Esophagus muscularis mucosa (tissue), 4 donors: Measurements from ENCODE around the gene C11orf86.

DNA sequence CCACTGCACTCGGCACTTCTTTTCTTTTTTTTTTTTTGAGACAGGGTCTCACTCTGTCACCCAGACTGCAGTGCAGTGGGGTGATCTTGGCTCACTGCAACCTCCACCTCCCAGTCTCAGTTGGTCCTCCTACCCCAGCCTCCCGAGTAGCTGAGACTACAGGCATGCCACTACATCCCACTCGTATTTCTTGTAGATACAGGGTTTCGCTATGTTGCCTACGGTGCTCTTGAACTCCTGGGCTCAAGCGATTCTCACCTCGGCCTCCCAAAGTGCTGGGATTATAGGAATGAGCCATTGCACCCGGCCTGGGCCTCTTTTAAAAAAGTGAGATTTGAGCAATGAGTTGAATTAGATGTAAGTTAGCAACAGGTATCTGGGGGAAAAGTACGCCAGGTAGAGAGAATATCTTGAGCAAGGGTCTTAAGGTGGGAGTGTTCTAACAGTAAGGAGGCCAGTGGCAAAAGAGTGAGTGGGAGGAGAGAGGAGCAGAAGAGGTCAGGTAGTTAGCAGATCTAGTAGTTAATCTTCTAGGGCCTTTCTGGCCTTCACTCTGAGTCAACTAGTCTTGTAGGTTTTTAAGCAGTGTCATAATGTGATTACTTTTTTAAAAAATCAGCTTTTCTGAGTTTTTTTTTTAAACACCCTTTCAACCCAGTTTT lies 16.9 kb downstream of the RBM4 start:
- PRO-cap, result no peak
- RAMPAGE, long total RNA, 4 experiments, result no peak in any of the 4 experiments

DNA sequence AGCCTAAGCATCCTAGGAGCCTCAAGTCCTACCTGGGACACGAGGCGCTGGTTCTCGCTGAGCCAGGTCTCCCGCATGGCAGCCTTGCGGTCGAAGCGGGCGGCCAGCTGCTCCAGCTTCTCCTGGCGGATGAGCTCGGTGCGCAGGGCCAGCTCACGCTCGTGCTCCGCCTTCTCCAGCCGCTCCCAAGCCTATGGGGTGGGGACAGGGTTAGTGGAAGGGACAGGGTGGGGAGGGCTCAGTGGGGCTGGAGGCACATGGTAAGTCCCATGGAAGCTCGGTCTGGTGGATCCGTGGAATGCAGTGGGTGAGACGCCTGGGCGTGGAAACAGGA lies 20.9 kb downstream of the SPTBN2 start:
- PRO-cap, result no peak
- RAMPAGE, long total RNA, 4 experiments, result no peak in any of the 4 experiments

- PRO-cap, result no peak
- RAMPAGE, long total RNA, 4 experiments, result no peak in any of the 4 experiments
Observed at GRCh38 chr11:66857580-66858243, 848 bp downstream of the LRFN4 start.

GRCh38 chr11:66974873-66975868 lies at the start of gene C11orf86:
Gene C11orf86, plus strand, starts transcription at chr11:66975304.
- PRO-cap, result no peak
- RAMPAGE, long total RNA, 4 experiments, result no peak in any of the 4 experiments

GRCh38 chr11:66989347-66989932 lies 14.3 kb downstream of the C11orf86 start:
- PRO-cap, result no peak
- RAMPAGE, long total RNA, 4 experiments, result no peak in any of the 4 experiments

DNA sequence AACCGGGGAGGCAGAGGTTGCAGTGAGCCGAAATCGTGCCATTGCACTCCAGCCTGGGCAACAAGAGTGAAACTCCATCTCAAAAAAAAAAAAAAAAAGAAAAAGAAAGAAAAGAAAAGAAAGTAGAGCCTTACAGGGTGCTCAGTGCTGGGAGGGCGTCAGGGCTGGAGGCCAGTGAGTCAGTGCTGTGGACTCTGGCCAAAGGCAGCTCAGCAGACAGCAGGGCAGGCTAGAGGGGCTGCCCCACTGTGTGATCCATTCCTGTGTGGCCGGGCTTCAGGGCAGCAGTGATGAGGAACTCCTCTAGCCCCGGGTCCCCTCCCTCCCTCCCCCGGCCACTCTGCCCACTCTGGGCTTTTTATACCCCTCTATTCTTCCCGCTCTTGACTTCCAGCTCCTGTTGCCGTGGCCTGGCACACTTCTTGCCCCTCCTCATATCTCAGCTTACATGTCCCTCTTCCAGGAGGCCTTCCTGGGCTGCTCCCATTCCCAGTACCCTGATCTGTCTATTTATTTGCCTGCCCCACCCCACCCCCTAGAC lies 10.0 kb downstream of the SYT12 start:
- PRO-cap, result no peak
- RAMPAGE, long total RNA, 4 experiments, result no peak in any of the 4 experiments

DNA sequence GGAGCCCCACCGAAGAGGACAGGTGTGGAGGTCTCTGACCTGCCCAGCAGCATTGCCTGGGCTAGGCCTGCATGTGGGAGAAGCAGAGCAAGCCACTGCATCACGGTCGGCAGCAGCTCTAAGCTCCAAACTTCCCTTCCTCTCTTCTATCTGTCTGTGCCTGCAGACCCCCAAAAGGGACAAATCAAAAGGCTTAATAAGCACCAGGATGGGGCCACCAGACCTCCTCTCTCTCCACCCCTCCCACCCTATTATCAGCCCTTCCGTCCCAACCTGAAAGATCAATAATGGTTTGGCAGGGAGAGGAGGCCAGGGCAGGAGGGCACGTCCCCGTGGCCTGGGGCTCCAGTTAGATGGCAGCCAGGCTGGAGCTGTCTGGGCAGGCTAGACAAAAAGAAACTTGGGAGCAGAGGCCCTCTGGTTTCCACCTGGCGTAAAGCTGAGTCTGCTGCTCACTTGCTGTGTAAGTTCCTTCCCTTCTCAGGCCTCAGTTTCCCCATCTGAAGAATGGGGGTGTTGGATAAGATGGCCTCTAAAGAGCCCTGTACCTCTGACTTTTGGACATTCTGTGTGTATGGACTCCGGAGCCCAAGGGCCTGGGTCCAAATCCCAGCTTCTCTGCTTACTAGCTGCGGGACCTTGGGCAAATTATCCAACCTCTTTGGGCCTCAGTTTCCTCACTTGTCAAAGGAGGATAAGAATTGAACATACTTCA lies 3.8 kb upstream of the RHOD start:
- PRO-cap, result no peak
- RAMPAGE, long total RNA, 4 experiments, result no peak in any of the 4 experiments

GRCh38 chr11:67060103-67061045 lies 3.7 kb downstream of the RHOD start:
- PRO-cap, result no peak
- RAMPAGE, long total RNA, 4 experiments, result no peak in any of the 4 experiments

DNA sequence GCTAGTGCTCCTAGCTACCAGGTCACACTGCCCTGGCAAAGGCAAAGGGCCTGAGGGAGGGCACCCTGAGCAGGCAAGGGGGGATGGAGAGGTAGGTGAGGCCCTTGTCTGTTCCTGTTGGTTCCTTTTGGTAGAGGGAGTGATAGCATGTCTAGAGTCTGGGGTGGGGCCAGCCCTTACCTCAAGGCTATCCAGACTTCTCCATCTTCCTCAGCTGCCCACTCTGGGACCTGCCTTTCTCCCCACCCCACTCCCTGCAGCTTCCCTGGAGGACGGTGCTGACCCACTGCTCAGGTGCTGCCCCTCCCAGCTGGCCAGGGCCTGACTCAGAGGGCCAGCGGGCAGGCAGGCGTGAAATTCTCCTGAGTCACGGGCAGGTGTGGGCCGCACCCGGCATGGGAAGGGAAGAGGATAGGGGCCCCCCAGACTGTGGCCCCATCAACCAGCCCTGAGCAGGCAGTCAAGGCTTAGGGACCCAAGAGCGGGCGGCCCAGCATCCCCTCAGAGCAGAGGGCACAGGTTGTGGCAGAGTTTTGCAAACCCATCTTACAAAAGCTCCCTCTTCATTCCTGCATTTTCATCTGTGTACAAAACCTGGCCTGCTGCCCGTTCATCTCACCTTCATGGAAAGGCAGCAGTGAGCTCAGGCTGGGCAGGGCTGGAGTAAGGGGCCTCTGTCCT lies 5.9 kb downstream of the RHOD start:
- PRO-cap, result no peak
- RAMPAGE, long total RNA, 4 experiments, result no peak in any of the 4 experiments

DNA sequence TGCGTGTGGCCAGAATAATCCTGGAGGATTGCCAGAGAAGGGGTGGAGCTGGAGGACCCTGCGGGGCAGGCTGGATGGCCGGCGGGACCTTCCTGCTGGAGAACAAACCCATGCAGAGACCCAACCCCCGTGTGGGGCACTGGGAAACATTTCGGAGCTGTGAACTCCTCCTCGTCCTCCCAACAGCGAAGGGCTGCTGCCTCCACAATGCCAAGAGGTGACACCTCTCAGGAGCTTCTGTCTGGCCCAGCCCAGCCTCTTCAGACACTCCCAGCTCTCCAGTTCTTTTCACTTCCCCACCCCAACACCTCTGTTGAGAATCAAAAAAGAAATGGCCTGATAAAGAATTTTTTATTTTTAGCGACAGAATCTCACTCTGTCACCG lies 25.5 kb downstream of the RHOD start:
- PRO-cap, result no peak
- RAMPAGE, long total RNA, 4 experiments, result no peak in any of the 4 experiments

- PRO-cap, result bidirectional peak, plus-strand start at chr11:67239983, minus-strand start at chr11:67239677
- RAMPAGE, long total RNA, 4 experiments, result start-site peak on the plus strand in 1 of 4 experiments, at chr11:67240061-67240134 at its widest, 84 reads per replicate
Observed at GRCh38 chr11:67239901-67240218, 26.4 kb upstream of the GRK2 start.

GRCh38 chr11:67280495-67280930 lies 8.6 kb upstream of the ANKRD13D start:
- PRO-cap, result no peak
- RAMPAGE, long total RNA, 4 experiments, result no peak in any of the 4 experiments

- PRO-cap, result no peak
- RAMPAGE, long total RNA, 4 experiments, result no peak in any of the 4 experiments
Observed at GRCh38 chr11:67367372-67367674, 6.1 kb downstream of the CLCF1 start.

DNA sequence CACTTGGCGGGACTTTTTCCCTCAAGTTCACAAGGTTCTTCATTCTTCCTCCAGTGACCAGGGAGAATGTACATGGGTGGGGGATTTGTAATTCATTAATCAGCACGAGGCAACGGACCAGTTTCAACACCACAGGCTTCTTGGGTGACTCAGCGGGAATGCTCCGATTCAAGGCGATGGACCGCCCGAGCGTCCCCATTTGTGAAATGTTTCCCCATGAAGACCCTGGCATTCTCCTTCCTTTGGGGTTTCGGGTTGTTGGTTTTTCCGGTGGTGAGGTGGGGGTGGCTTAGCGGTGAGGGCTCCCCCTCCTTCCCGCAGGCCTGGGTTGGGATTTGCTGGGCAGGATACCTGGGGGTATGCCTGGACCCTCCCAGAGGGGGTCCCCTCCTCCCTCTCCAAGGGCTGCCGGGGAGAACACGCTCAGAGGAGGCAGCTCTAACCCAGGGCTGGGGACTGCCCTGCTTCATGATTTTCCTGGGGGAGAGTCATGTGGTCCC lies 1.0 kb upstream of the CLCF1 start:
- PRO-cap, result bidirectional peak, plus-strand start at position 147 of the sequence, minus-strand start outside the sequence
- RAMPAGE, long total RNA, 4 experiments, result no peak in any of the 4 experiments

DNA sequence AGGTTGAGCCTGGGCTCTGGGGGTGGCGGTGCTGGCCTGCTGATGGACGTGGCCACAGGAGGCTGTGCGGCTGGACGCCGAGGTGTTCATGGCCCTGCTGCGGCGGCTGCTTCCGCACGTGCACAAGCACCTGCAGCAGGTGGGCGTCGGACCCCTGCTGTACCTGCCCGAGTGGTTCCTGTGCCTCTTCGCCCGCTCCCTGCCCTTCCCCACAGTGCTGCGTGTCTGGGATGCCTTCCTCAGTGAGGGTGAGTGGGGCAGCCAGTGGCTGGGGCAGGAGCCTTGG lies 2.8 kb downstream of the TBC1D10C start:
- PRO-cap, result no peak
- RAMPAGE, long total RNA, 4 experiments, result no peak in any of the 4 experiments

- PRO-cap, result unidirectional peak, plus-strand start at chr11:67420683; unidirectional peak, plus-strand start at chr11:67420771; bidirectional peak, plus-strand start at chr11:67421388, minus-strand start at chr11:67421208
- RAMPAGE, long total RNA, 4 experiments, result no peak in any of the 4 experiments
Observed at GRCh38 chr11:67420229-67421479, 5.2 kb downstream of the CARNS1 start.

DNA sequence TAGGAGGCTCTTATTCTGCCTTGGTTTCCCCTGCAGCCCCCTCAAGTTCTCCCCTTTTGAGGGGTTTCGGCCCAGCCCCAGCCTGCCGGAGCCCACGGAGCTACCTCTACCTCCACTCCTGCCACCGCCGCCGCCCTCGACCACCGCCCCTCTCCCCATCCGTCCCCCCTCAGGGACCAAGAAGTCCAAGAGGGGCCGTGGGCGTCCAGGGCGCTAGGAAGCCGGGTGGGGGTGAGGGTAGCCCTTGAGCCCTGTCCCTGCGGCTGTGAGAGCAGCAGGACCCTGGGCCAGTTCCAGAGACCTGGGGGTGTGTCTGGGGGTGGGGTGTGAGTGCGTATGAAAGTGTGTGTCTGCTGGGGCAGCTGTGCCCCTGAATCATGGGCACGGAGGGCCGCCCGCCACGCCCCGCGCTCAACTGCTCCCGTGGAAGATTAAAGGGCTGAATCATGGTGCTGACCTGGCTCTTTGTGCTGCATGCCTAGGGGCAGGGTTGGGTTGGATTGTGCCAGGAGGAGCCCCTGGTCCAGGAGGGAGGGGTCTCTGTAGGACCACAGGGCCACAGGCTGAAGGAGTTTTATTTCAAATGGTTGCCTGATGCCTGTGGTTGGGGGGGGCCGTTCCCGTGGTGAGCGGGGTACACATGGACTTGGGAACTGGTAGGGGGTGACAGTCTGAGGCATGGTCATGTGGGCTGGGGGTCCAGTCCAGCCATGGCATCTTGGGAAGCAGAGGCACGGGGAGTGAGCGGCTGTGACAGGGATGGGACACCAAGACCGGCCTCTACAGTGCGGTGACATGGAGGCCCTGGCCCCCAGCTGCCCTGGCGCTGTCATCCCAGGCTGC lies 2.3 kb downstream of the PTPRCAP start:
- PRO-cap, result no peak
- RAMPAGE, long total RNA, 4 experiments, result no peak in any of the 4 experiments

DNA sequence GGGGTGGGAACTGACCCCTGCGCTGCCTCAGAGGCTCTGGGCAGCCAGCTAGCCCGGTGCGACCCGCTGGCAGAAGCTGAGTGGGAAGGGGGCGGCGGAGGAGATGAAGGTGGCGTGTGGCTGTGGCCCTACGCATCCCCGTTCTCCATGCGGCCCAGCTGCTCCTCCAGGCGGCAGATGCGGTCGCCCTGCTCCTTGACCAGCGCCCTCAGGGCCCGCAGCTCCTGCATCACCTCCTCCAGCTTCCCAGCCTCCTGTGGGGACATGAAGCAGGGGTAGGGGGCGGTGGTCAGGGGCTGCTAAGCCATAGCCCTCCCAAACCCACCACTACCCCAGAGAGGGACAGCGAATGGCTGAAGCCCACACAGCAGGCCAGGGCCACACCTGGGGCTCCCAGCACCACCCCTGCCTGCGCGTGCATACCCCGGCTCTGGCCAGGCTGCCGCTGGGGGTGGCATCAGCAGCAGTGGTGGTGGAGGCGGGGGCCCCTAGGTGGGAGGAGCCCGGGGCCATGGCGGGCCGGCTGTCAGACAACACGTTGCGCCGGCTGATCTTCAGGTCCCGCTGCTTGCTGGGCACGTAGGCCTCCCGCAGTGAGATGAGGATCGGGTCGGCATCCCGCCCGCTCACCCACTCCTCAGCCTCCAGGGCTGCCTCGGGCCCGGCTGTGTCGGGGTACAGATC lies 908 bp upstream of the PTPRCAP start:
- PRO-cap, result no peak
- RAMPAGE, long total RNA, 4 experiments, result no peak in any of the 4 experiments

DNA sequence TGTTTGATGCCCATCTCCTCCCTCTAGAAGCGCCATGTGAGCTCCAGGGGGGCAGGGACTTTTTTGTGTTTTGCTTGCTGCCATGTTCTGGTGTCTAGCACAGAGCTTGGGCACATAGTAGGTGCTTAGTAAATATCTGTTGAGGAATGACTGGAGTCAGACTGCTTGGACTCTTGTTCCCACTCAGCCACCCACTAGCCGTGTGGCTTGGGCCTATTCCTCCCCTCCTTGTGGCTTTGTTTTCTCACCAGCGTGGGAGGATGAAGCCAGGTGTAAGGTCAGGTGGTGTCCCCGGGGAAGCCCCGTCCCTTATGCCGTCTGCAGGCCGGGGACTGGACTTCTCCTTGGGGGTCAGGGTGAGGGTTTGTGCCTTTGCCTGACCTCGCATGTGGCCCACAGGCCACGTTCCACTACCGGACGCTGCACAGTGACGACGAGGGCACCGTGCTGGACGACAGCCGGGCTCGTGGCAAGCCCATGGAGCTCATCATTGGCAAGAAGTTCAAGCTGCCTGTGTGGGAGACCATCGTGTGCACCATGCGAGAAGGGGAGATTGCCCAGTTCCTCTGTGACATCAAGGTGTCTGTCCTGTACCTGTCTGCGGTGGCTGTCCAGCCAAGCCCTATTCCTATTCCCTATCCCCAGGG lies 3.9 kb downstream of the AIP start:
- PRO-cap, result no peak
- RAMPAGE, long total RNA, 4 experiments, result no peak in any of the 4 experiments

DNA sequence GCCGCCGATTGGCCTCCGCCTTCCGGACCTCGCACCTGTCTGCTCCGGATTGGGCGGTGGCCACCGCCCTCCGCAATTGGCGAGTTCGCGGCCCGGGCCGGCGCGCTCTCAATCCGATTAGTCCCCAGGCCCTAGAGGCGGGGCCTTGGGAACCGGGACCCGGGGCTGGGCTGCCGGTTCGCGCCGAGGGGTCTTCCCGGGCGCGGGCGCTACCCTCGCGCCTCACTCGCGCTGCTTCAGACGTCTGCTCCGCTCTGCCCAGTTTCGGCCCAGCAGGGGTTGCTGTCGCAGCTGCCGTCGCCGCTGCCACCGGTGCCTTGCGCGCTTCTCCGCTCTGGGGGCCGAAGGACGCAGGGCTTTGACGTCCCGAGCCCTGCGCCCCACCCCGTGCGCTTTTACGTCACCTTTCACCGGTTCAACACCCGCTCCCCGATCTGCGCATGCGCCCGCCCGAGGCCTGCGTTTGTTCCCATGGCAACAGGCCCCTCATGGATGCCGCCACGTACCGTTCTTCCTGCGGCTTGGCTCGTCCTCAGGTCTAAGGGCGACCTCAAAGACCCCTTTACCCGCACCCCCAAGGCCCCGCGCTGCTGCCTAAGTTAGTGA lies 448 bp upstream of the CDK2AP2 start:
- PRO-cap, result bidirectional peak, plus-strand start at position 148 of the sequence, minus-strand start outside the sequence; bidirectional peak, plus-strand start at position 480 of the sequence, minus-strand start at position 336 of the sequence
- RAMPAGE, long total RNA, 4 experiments, result start-site peak on the minus strand in 4 of 4 experiments, centred at positions 350 to 353 of the sequence, 36 to 113 reads per replicate